ENCODE data around the genes TPPP and ZDHHC11B.

DNA sequence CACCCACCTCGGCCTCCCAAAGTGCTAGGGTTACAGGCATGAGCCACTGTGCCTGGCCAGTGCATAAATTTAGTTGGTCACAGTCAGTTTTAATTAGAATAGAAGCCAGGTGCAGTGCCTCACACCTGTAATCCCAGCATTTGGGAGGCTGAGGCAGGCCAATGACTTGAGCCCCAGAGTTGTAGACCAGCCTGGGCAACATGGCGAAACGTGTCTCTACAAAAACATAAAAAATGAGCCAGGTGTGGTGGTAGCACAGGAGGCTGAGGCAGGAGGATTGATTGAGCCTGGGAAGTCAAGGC lies 17.8 kb upstream of the PDCD6 start:
- RRBS = no CpG with 5 or more reads among the region's 3 CpGs

GRCh38 chr5:278844-279596 lies 7.6 kb downstream of the PDCD6 start:
- RRBS = no CpG with 5 or more reads among the region's 21 CpGs

DNA sequence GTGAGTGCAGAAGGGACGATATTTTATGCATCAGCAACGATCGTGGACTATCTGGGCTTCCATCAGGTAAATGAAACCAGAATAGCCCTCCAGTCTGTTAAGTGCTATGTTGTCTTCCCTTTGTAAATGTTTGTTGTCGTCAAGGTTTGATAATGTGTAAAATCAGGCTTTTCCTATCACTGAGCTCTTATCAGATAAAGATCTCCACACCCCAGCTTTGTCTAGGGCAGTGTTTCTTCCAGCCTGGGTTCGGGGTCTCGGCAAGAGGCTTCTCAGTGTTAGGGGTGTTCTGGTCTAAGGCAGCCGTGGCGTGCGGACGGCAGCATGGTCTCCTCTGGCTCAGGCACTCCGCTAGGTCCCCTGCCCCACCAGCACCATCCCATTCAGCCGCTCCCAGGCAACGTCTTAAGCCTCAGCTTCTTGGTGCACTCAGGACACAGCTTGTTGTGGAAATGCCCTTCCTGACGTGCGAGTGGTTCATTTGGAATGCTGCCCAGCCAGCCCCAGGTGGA lies 29.6 kb upstream of the EXOC3 start:
- RRBS = no CpG with 5 or more reads among the region's 15 CpGs

GRCh38 chr5:447228-447992 lies 4.4 kb downstream of the EXOC3 start:
- RRBS = no CpG with 5 or more reads among the region's 25 CpGs

DNA sequence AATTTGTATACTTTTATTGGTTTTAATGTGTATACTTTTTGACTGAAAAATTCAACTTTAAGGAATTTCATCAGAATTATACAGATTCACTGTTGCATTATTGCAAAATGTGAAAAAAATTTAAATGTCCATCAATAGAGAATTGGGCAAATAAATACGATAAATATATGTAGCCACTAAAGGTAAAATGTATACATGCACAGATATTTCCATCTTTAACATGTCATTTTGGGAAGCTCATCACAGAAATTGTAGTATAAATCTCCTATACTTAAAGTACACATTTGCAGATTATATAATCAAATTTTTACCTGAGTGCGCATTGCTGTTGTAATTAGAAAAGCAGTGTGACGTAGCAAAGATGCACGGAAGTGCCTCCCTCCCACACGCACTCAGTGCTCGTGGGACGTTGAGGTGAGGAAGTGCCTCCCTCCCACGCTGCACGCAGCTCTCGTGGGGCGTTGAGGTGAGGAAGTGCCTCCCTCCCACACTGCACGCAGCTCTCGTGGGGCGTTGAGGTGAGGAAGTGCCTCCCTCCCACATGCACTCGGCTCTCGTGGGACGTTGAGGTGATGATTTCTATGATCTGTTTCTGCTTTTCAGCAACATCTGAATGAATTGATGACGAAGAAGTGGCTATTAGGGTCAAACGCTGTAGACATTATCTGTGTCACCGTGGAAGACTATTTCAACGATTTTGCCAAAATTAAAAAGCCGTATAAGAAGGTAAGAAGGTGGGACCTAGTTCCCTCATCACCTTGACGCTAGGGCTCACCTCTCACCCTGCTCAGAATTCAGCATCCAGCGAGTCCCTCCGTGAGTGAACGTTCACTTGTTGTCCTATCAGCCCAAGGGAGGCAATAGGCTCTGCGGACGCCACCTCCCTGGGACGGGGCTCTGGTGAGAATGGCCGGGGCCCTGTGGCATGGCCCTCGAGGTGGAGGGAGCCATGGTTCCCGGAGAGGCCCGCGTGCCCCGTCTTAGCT lies 21.0 kb downstream of the EXOC3 start:
- RRBS = 95% methylated on average over 3 of the region's 35 CpGs

- RRBS = 91% methylated on average over 4 of the region's 28 CpGs
These were observed 28.4 kb downstream of the EXOC3 start for GRCh38 chr5:471150-472027.

- RRBS = no CpG with 5 or more reads among the region's 25 CpGs
These were observed 9.3 kb downstream of the SLC9A3 start for GRCh38 chr5:514601-515678.

GRCh38 chr5:556007-556344 lies 31.7 kb upstream of the SLC9A3 start:
- RRBS = no CpG with 5 or more reads among the region's 14 CpGs

- RRBS = no CpG with 5 or more reads among the region's 7 CpGs
These were observed 1.6 kb downstream of the CEP72 start for GRCh38 chr5:613753-614202.

DNA sequence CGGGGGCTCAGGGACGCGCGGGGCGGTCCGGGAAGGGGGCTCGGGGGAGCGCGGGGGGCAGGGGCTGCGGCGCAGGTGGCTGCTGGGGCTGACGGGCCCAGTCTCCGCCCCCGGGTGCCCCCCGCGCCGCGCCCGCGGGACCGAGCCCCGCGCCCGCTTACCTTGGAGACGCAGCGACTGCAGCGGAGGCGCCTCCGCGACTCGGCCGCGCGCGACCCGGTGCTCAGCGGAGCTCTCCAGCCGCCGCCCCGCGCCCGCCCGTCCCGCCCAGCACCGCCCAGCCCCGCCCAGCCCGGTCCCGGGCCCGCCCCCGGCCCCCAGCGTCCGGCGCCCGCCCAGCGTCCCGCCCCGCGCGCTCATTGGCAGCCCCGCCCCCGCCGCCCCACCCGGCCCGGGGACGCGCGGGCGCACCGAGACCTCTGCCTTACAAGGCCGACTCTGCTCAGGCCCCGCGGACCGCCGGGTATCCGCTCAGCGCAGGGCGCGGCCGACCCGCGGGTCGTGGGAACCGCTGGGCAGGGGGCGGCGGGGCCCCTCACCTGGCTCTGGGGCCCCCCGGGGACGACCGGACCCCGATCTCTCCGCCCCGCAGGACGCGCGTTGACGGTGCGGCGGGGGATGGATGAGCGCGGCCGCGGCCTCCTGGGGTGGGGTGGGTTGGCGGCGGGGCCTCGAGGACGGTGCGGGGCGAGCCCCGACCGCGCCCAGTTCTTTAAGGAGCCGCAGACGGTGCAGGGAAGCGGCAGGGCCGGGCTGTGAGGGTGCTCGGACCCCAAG lies at the start of gene TPPP:
TPPP (minus strand) TSS at position 236 of the 777 bp plus-strand sequence.
- RRBS = 2% methylated on average over 38 of the region's 115 CpGs

DNA sequence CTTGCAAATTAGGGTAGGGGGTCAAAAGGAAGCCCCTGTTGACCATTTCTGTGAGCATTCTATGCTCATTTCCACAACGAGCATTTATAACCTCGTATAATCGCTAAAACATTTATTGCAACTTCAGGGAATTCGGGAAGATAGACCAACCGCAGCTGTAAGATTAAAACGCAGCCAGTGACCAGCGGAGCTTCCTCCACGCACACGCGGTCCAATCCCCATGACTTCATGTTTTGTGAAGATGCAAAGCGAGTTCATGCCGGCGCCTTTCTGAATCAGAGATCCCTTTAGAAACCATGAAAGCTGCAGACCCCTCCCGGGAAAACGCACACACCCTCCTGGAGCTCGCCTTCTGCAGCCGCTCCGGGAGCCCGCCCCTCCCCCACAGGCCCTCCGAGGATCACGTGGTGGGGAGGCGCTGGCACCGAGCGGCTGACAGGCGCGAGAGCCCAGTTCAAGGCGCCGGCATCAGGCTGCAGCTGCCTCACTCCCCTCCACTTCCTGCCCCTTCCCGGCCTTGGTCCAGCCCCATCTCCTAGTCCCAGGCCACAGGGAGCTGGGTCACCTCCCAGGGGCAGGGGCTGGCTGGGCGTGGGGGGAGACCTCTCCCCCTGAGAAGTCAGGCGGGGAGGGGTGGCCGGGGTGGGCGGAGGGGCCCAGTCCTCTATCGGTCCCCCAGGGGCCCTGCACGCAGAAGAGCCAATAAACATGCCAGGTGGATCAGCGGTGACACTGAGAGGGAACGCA lies 1.5 kb downstream of the ZDHHC11B start:
- RRBS = 2% methylated on average over 5 of the region's 37 CpGs

DNA sequence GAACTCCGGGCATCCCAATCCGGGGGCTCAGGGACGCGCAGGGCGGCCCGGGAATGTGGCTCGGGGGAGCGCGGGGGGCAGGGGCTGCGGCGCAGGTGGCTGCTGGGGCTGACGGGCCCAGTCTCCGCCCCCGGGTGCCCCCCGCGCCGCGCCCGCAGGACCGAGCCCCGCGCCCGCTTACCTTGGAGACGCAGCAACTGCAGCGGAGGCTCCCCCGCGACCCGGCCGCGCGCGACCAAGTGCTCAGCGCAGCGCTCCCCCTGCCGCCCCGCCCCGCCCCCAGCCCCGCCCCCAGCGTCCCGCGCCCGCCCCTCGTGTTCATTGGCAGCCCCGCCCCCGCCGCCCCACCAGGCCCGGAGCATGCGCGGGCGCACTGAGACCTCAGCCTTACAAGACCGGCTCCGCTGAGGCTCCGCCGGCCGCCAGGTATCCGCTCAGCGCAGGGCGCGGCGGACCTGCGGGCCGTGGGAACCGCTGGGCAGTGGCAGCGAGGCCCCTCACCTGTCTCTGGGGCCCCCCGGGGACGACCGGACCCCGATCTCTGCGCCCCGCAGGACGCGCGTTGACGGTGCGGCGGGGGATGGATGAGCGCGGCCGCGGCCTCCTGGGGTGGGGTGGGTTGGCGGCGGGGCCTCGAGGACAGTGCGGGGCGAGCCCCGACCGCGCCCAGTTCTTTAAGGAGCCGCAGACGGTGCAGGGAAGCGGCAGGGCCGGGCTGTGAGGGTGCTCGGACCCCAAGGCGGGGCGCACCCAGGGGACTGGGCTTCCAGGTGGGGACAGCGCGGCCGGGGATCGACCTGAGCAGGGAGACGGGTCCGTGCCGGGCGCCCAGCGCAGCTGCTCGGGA lies at the start of gene ZDHHC11B:
ZDHHC11B (minus strand) TSS at position 243 of the 847 bp plus-strand sequence.
- RRBS = under 1% methylated on average over 8 of the region's 105 CpGs

DNA sequence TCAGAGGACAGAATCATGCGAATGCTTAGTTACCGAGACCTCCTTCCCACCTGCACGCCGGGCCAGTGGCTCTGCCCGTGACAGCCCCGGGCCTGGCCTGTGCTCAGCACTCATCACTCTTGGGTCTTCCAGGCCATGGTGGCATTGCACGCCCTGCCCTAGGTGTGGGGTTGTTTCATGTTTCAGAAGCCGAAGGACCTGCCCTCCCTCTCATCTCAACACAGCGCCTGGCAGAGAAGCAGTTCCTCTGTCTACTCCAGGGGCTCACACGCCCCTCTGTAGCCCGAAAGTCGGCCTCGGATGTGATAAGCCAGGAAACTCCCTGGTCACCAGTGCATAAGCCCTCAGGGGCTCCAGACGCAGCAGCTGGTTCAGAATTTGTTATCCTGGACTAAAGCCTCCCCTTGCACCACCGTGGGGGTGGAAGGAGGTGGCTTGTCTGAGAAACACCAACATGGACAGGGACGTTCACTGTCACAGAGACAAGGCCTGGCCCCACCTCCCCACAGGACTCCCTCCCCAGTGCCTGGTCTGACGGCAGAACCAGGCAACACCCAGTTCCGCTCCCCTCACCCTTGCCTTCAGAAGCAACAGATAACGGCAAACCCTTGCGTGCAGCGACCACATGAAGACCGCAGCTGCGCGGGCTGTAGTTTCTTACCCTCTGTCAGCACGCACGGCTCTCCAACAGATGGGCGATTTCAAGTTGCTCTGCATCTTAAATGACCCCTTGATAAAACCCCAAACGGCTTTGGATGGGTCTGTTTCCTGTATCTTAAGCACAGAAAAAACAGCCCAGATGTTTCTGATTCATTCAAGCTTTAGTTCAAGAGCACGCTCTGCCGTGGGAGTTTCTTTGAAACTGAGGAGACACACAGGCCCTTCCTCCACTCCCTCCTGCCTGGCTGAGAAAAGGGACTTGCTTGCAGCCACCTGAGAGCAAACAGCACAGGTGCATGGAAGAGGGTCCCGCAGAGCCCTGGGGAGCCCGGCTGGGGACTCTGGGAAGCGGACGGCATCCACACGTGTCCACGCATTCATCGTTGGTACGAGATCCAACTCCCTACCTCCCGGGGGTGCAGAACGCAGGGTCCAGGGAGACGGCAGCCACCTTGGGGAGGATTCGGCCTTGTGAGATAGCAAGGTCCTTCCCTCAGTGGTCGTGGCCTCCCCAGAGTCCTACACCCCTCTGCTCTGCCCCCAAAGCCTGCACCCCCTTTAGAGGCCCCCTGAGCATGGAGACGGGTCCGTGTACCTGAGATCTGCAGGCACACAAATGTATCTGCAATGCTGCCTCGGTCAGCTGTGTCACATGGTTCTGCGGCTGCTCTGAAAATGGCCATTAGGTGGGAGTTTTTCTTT lies 44.7 kb upstream of the NKD2 start:
- RRBS = 95% methylated on average over 6 of the region's 47 CpGs

DNA sequence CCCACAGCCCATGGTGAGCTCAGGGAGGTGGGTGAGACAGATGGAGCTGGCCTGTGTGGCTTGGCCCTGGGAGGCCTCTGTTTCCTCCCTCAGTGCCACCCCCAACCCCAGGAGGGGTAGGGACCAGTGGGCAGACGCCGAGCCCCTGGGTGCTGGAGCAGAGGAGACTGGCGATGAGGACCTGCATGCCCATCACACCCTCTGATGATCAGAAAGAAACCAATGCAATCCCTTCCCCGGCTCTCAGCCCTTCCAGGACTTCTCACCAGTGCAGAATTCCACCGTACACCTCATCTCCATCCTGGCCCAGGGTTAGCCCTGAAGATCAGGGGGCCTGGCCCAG lies 17.1 kb upstream of the NKD2 start:
- RRBS = no CpG with 5 or more reads among the region's 5 CpGs

GRCh38 chr5:1004477-1005374 lies 3.9 kb upstream of the NKD2 start:
- RRBS = 24% methylated on average over 28 of the region's 102 CpGs

- RRBS = 96% methylated on average over 5 of the region's 32 CpGs
These were observed 49.5 kb downstream of the NKD2 start for GRCh38 chr5:1057938-1058600.

DNA sequence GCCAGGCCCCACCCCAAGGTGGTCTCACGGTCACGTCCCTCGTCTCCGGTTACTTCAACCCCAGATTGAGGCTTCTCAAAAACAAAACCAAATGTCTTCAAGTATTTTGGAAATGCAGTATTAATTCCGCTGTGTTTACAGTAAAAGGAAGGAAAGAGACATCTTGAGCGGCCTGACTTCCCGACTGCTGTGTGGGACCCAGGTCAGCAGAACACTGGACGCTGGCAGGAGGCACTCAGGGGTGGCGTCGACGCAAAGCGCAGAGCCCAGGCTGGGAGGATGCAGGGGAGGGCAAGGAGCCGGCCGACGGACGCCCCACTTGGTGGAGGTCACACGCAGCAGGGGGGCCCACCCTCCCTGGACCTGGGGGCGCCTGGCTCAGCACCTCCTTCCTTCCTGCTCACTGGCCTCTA lies 19.8 kb downstream of the SLC12A7 start:
- RRBS = no CpG with 5 or more reads among the region's 18 CpGs

GRCh38 chr5:1182594-1183229 lies 18.7 kb upstream of the SLC6A19 start:
- RRBS = 89% methylated on average over 8 of the region's 26 CpGs

- RRBS = no CpG with 5 or more reads among the region's 11 CpGs
These were observed 14.7 kb downstream of the SLC6A18 start for GRCh38 chr5:1239814-1240415.

DNA sequence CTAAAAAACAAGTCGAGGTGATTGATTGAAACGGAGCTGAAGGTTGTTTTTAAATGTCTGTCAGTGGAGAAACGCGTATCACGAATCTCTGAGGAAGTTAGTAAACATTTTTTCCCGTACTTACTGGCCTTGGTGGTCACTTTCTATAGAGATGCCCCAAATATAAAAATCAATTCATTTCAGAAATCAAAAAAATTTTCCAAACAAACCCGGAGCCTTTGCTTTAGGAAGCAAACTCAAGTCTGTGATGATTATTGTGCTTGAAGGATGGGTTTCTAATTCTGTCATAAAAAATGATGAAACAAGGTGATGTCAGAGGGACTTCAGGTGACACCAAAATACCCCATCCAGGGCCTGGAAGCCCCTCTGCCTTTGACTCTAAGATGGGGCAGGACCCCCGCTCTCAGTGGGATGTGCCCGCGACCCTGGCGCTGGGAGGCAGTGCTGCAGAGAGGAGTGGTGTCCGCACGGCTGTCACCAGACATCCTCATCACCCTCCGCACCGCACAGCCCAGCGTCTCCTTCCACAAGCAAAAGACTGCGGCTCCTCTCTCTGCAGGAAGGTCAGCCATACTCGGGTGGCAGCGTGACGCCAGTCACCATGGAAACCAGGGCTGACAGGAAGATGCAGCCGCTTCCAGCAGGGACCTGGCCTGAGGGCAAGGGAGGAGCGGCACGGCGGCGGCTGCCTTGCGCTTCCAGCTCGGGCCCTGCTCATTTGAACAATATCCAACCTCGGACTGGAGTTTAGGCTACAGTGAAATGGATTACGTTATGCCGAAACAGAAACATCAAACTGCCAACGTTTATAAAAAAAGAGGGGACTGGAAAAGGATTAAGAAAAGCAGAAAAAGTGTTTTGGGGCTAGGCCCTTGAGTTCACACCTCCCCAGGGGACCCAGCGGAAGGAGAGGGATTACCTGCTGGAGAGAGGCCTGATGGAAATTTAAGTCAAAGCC lies 17.1 kb upstream of the SLC6A3 start:
- RRBS = no CpG with 5 or more reads among the region's 32 CpGs